Metanephros (tissue), 2 donors: ENCODE measurements around a stretch of chr2.

- RAMPAGE, long total RNA: no peak
These were observed 465.8 kb downstream of the SUCLG1 start for GRCh38 chr2:83993243-83993788.

- RAMPAGE, long total RNA: no peak
These were observed 1.0 kb upstream of the KCMF1 start for GRCh38 chr2:84969994-84970254.

GRCh38 chr2:85308843-85309517, 18.8 kb downstream of the TGOLN2 start:
- RAMPAGE, long total RNA: no peak

DNA sequence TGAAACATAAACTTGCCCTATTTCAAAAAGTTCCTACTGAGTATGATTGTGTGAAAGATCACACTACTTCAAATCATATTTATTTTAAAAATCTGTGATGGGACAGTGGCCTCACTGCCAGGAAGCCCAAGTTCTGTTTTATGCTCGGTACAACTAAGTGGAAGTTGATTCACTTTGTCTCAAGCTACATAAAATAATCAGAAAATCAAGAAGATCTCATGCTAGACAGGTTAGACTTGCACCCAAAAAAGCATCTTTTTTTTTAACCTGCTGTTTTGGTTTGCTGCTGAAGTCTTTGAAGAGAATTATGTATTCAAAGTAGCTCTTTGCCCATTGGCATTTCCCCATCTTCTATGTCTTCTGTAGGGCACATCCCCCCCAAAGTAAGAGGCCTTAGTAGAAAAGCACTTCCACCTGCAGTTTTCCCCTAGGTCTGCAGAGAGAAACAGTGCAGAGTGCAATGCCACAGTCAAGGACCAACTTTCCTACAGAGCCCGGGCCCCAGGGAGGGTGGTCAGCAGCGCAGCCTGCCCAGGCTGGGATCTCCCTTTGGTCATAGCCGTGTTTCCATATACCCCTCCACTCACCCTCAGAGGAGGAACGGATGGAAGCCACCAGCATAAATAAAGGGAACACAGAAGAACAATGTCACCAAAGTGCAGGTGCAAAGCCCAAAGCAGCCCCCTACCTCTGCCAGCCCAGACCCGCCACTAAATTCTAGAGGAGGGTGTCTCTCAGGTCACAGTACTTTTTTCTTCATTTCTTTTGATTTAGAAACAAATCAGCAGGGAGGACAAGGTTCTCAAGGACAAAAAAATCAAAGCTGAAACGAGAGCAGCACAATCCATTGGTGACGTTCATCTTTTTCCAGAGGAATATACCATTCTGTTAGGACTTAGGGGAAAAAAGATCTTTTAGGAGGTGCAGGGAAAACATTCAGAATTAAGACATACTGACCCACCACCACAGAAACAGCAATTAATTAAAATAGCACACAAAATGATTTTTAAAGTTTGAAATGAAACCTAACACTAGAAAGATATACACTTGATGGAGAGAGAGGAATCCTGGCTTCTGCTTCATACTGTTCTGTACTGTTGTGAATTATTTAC, 5.6 kb downstream of the TGOLN2 start:
- RAMPAGE, long total RNA: no peak

GRCh38 chr2:85369459-85370012, 15.0 kb downstream of the ELMOD3 start:
- RAMPAGE, long total RNA: no peak

DNA sequence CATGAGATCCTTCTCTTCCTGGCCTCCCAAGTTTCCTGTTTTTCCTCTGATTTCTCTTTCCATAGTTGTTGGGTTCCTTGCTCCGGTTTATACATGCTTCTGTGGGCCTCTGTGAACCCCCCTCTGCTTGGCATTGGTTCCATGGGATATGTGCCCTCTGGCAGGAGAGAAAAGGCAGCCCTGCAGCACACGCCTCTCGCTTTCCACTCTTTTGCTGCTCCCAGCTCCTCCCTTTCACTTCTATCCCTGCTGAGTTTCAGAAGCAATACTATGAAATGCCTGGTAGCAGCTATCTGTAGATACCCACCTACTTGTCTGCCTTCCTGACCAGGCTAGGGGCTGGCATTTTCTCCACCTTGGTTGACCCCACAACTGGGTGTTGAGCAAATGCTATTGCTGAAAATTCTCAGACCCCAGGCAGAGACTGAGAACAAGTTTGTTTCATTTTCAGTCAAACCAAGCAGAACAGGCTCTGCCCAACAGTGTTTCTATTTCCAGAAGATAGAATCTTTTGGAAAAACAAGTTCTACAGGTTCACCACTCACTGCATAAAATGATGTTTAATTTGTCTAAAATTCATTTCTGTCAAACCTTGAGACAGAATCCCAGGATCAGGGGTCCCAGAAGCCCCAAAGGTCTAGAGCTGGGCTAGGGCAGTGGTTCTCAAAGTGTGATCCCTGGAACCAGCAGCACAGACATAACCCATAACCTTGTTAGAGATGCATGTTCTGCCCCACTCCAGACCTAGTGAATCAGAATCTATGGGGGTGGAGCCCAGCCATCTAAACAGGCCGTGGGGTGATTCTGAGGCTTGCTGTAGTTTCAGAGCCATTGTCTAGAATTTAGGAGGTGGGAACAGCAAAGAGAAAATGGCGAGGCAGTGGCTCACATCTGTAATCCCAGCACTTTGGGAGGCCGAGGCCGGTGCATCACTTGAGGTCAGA, 13.3 kb downstream of the CAPG start:
- RAMPAGE, long total RNA: no peak

- RAMPAGE, long total RNA: no peak
These were observed 2.1 kb downstream of the SH2D6 start for GRCh38 chr2:85420509-85421208.

DNA sequence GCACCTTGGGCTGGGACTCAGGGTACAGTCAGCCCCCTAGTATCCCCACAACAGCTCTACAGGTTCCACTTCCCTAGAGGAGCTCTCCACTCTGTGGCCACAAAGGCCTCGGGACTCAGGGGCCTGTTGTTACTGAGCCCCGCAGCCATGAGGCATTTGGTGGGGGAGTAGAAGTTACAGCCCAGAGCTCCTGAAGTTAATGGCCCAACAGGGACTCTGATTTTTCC, 19.9 kb downstream of the SH2D6 start:
- RAMPAGE, long total RNA: no peak

GRCh38 chr2:85538134-85538234, 984 bp upstream of the MAT2A start:
- RAMPAGE, long total RNA: no peak

DNA sequence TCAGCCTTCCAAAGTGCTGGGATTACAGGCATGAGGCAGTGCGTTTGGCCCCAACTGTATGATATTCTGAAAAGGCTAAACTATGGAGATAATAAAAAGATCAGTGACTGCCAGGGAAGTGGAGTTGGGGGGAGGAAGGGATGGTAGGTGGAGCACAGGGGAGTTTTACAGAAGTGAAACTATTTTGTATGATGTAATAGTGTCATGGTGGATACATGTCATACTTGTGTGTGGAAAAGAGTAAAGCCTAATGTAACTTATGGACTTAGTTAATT, 2.8 kb upstream of the GGCX start:
- RAMPAGE, long total RNA: no peak

DNA sequence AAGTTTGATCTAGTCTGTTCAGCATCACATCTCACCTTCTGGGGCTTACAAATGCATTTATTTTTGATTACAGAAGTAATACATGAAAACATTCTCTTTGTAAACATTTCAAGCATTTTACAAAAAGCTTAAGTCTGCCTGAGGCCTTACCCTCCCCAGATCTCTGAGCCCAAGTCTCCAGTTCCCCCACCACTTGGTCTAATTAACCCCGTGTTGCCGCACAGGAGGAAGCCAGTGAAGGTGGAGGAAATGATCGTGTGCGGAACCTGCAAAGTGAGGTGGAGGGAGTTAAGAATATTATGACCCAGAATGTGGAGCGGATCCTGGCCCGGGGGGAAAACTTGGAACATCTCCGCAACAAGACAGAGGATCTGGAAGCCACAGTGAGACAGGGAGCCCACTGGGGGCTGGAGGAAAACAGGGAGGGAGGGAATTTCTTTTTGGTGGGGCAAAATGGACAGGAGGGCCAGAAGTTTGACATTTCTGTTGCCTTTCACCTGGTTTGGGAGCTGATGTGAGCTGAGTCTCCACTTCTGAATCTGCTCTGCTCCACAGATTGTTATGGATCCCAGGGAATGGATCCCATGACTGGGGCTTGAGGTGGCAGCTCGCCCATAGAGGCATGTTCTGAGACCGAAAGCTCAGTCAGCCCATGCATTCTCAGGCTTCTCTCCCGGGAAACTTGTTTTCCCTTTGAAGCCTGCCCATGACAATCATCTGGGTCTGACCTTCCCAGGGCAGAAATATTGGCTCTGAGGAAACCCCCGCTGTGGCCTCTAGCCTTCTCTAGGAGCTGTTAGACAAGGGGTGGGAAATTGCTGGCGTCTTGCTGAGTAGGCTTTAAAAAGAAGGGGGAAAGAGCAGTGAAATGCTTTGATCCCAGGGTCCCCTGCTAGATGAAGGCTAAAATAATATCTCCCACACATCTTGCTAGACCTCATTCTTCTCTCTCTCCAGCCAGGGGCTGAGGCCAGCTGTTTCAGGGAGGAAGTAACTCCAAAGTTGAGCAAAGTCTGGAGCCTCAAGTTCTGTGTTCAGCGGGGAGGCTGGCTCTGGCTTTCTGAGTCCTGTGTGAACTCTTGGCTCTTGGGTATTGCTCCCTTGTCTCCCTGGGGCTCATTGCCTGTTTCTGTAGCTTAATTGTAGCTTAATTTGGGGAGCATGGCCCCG, 1.8 kb downstream of the VAMP8 start:
- RAMPAGE, long total RNA: no peak

- RAMPAGE, long total RNA: no peak
These were observed 11.7 kb downstream of the SFTPB start for GRCh38 chr2:85656186-85656891.

DNA sequence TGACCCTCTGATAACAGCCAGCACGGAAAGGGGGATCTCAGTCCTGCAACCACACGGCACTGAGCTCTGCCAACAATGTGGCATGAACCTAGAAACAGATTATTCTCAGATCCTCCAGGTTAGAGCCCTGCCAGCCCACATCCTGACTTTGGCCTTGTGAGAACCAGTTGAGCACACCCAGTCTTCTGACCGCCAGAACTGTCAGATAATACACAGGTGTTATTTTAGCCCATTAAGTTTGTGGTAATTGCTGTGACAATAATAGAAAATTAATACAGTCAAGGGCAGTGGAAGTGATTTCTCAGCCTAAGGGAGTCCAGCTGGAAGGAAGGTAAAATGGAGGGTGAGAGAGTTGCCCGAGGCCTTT, 9.3 kb upstream of the GNLY start:
- RAMPAGE, long total RNA: no peak

DNA sequence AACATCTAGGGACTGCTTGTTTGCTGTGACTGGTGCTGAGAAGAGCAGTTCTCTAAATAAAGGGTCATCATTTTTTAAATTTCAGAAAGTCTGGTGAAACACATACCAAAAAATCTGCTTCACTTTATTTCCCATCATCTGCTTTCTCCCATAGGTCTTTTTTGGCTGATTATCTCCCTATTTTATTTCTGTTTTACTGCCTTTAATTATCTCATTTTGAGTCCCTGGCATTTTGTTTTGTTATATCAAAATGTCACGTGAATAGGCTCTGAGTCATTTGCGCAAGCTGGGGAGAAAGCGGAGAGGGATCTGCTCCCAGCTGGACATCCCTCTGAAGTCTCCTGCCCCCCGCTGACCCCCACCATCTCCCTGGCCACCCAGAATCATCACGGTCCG, 7.0 kb upstream of the GNLY start:
- RAMPAGE, long total RNA: no peak

DNA sequence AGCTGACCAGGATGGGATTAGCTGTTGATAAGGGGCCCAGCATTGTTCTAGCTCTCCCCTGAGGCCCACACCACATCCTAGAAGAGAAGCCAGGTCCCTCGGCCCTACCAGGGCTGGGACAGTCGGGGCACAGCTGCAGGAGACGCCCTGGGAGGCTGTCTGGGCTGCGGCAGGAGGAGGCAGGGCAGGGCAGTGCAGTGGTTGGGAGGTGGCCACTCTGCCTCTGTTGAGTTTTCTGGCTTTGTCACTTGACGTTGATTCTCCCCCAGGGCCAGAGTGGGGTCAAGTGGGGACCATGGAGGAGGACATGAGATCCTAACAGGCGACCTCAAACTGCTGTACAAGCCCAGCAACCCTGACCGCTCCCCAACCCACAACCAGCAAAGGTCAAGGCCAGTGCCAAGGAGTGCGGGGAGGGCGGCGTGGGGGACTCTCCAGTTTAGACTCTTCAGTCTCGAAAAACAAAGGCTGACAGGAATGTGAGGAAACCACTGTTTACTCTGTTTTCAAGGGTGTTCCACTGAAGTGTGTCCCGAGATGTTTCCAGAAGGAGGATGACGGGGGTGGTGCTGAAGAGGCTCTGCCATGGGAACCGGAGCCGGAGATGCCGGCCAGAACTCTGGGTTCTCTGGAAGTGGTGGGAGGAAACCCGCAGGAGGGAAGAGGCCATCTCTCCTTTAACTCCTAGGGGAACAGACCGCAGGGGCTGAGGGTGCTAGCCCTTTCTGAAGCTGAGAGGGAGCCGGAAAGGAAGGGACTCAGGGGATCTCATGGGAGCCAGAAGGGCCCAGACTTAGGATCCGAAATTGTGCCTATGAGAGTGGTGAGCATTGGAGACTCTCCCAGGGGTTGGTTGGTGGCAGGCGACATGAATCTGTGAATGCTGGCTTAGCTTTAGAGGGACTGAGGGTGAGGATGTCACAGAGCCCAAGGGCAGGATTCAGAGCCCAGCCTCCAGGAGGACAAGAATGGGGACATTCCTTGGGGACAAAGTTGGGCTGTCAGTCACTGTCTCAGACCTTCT, 17.1 kb downstream of the GNLY start:
- RAMPAGE, long total RNA: no peak

GRCh38 chr2:85741133-85741555, 12.6 kb upstream of the ATOH8 start:
- RAMPAGE, long total RNA: no peak

GRCh38 chr2:85778775-85779481, 25.1 kb downstream of the ATOH8 start:
- RAMPAGE, long total RNA: no peak

DNA sequence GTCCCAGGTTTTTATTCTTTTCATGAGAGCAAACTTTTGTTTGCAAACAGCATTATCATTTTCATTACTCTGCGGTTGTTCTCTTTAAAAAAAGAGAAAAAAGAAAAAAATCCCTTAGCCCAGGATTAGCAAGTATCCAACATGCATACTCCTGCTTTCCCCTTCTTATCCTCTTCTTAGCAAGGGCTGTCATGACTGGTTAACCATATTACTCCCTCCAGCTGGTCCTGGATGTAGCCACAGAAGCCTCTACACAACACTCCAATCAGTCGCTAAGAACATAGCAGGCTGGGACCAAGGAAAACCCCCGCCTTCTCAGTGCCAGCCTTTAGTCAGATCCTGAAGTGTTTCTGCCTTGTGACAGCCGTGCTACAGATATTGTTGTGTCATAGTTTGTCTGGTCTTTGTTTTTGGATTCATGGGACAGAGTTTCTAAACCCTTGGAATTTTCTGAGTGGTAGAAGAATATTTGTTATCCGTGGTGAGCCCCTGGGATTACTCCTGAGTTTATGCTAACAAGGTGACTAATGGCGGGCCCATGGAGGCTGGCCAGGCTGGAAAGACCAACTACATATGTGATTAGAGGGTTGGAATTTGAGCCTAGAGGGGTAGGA, 23.4 kb upstream of the ST3GAL5 start:
- RAMPAGE, long total RNA: no peak

GRCh38 chr2:85951534-85952381, 63.0 kb upstream of the ST3GAL5 start:
- RAMPAGE, long total RNA: no peak

- RAMPAGE, long total RNA: no peak
These were observed 69.9 kb downstream of the POLR1A start for GRCh38 chr2:86035729-86036298.